ENCODE data around the genes METTL3 and ABHD4.

DNA sequence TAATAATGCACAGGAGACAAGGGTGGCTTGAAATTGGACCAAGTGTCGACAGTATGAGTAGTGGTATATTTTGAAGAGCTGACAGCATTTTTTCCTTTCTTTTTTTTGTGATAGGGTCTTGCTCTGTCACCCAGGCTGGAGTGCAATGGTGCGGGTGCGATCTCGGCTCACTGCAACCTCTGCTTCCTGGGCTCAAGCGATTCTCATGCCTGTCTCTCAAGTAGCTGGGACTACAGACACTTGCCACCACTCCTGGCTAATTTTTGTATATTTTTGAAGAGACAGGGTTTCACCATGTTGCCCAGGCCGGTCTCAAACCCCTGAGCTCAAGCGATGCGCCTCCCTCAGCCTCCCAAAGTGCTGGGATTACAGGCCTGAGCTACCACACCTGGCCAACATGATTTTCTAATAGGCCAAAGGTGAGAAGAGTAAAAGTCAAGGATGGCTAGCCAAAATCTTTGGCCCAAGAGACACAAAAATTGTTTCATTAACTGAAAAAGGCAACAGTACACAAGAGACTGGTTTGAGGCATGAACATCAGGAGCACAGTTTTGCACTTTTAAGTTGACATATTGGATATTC, 12.6 kb downstream of the HNRNPC start:
- PRO-cap, result no peak

DNA sequence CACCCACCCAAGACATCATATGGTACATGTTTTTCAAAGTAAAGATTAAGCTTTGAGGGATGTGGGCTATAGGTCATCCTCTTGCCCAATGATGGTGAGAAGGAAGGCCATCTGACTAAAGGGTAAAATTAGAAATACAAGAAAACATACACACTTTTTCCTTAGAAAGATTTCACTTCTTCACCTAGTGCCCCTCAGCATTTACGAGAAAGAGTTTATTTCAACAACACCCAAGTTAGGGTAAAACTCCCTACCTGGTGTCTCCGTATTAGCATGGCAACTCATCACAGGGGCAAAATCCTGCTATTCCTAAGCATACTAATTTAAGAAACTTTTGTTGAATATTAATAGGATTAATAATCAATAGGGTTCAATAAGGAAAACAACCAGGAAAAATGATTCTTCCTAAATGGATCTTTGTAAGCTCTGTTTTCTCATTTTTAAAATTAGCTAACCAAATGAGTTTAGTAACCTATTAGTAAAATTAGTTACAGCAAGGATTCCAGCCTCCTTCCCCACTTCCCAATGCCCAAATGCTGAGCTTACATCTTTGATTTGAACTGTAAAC, 8.2 kb upstream of the SUPT16H start:
- PRO-cap, result no peak

- PRO-cap, result unidirectional peak, plus-strand start at chr14:21400986
Measured at GRCh38 chr14:21400678-21401119, 16.9 kb upstream of the SUPT16H start.

GRCh38 chr14:21510271-21511401, at the start of gene METTL3:
METTL3 (minus strand) TSS chr14:21511340.
- PRO-cap, result bidirectional peak, plus-strand start at chr14:21510916, minus-strand start at chr14:21510853; bidirectional peak, plus-strand start at chr14:21511135, minus-strand start at chr14:21511108; bidirectional peak, plus-strand start at chr14:21511553, minus-strand start at chr14:21511329

GRCh38 chr14:21536065-21537393, 10.4 kb upstream of the SALL2 start:
- PRO-cap, result no peak

DNA sequence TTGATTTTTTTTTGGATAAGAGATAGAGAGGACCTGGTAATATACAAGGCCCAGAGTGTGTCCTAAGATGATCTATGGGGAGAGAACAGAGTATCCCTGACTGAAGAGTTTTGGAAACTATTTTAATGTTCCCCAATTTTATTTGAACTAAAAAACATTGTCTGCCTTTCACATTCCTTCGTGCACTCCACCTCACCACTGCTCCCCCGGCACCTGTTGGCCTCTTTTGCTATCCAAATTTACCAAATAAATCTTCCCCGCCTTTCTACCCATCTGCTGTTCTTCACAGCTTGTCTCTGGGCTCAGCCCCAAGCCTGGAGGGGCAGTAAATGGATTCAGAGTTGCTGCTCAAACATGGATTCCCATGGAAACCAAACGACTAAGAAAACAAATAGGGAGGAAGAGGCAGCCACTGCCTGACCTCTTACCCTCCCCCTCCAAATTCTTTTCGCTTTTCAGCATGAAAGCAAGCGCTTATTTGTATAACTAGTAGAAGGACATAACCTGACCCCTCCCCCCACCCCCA, 22.6 kb downstream of the OR10G3 start:
- PRO-cap, result no peak

DNA sequence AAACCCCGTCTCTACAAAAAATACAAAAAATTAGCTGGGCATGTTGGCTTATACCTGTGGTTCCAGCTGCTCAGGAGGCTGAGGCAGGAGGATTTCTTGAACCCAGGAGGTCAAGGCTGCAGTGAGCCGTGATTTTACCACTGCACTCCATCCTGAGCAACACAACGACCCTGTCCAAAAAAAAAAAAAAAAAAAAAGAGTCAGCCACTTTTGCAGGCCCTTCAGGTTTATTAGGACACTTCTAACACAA, 269 bp downstream of the OR4E1 start:
- PRO-cap, result no peak

- PRO-cap, result no peak
Measured at GRCh38 chr14:21737071-21737379, 63.4 kb upstream of the OR4E1 start.

DNA sequence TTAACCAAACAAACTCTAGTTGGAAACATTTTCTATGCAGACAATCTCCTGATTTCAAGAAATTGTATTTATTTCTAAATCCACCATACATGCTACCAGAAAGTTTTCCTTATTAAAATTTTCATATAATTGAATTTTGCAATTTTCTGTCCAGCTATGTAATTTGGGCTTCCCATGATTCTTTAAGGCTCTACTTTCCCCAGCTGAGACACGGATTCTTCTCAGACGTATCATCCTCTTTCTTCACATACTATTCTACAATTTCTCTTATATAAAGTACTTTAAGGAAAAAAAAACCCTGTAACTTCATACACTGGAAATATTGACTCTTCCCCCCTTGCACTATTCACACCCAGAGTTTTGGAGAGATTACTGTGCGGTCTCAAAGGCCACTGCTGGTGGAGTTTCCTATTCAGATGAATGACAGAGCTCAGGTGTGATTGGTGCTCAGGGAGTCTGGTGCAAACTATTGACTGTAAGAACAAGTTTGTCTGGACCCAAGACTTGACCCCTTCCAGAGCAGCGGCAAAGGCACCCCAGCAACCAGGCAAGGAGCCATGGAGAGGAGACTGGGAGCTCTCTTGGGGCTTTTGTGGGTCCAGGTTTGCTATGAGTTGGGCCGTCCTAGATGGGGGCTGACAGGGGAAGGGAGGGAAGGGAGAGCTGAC, 187.5 kb upstream of the OR4E1 start:
- PRO-cap, result no peak

- PRO-cap, result no peak
Measured at GRCh38 chr14:21991190-21991569, 317.6 kb upstream of the OR4E1 start.

GRCh38 chr14:21997315-21997847, 323.8 kb upstream of the OR4E1 start:
- PRO-cap, result no peak

DNA sequence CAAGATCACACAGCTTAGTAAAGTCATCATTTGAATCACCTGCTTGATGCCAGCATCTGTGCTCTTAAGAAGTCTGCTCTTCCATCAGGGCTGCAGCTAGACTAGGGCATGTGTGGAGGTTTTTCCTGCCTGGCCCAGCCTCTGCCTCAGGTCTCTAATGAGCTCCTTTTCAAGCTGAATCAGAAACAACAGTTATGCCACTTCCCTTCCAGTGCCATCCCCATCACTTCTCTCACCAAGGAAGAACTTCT, 136.5 kb downstream of the DAD1 start:
- PRO-cap, result unidirectional peak, minus-strand start at position 143 of the sequence

DNA sequence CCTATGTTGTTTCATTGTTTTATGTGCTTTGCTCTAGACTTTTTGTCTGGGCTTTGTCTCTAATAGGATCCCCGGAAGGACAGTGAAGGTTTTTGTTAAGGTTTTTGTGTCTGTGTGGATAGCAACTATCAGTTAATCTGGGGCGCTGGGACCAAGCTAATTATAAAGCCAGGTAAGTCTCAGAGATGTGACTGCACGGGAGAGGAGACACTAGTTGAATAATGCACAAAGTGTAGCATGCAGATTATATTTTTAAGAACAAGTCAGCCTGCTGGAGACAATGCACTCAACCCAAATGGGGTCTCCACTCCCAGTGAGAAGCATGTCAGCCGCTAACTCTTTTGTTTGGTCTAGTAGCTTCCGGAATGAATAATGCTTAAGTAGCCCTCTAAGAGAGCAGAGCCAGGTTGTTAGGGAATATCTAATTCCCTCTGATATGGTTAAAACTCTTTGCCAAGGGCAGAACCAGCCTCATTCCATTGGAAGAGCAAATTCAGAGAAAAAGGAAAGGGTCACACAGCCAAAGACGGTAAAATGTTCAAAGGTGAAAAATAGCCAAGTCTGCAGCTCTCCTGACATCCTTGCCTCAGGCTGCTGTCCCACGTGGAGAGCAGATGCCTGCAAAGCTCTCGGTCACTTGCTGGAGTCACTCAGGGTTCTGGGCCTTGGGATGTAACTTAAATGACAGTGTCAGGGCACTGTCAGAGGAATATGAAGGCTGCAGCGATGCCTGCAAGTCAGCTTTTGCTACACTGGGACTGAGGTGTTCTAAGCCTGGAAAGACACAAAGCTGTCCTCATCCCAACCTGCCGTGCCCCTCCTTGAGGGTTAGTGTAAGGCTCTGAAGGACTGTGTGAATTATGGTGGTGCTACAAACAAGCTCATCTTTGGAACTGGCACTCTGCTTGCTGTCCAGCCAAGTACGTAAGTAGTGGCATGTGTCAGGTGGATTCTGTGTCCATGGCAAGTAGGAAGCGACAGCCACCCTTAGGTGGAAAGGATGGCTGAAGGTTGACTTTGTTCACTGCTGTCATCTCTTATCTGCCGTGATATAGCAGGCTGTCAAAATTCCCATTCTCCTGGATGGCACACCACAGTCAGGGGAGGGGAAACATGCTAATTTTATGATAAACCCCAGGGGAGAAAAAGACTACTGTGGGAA, 80.2 kb downstream of the DAD1 start:
- PRO-cap, result no peak

GRCh38 chr14:22520075-22520636, 68.9 kb downstream of the DAD1 start:
- PRO-cap, result no peak

GRCh38 chr14:22523988-22525120, 64.7 kb downstream of the DAD1 start:
- PRO-cap, result no peak

DNA sequence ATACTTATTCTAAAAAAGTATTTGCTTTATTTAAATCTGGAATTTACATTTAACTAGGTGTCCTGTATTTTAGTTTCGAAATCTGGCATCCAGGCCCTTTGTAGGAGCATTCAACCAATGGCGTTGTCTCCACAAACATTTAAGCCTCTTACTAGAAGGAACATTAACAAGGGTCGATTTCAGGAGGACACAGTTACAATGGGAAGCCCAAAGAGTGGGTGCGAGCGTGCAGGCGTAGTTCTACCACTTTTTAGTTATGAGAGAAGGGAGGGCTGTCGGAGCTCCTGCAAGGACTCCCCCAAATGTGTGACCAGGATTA, 402 bp upstream of the ABHD4 start:
- PRO-cap, result no peak

- PRO-cap, result bidirectional peak, plus-strand start at chr14:22598307, minus-strand start at chr14:22598199
Measured at GRCh38 chr14:22598058-22599340, at the start of gene ABHD4. ABHD4 (plus strand) TSS chr14:22598300.

DNA sequence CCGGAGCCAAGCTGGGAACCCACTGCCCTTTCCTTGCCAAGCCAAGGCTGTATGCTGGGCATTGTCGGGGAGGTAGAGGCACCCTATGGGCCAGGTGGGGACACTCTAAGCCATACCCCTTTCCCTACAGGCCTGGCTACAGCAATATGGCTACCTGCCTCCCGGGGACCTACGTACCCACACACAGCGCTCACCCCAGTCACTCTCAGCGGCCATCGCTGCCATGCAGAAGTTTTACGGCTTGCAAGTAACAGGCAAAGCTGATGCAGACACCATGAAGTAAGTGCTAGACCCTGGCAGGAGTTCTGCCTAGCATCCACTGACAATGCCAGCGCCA, 4.9 kb downstream of the MMP14 start:
- PRO-cap, result no peak

DNA sequence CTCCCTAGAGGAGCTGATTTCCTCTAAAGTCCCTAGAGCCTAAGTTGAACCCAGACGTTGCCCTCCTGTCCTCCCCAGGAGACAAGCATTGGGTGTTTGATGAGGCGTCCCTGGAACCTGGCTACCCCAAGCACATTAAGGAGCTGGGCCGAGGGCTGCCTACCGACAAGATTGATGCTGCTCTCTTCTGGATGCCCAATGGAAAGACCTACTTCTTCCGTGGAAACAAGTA, 8.1 kb downstream of the MMP14 start:
- PRO-cap, result no peak

- PRO-cap, result no peak
Measured at GRCh38 chr14:22898415-22899010, 15.5 kb downstream of the REM2 start.

Data from sciatic nerve (tissue), 1 donor.